ENCODE results near the gene LRIG3.

DNA sequence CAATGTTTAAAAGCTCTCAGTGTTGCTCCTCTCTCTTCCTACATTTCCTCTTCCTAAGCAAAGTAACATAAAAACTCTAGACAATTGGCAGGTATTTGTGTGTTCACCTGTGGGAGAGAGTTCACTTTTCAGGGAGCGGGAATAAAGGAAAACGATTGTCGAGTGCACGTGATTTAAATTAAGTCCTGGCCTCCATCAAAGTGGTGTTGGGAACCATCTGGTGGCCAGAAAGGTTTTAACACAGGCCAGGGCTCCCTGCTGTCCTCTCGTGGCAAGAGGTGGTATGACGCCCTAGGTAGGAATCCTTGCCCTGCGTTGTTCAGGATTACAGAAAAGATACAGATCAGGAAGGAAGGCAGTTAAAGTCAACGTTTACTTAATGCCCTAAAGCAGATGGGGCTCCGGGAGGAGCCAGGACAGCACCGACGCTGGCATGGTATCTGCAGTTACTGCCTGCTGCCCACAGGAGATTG, 36.1 kb upstream of the ATP23 start:
- PRO-cap, 8 experiments = no peak in any of the 8 experiments

DNA sequence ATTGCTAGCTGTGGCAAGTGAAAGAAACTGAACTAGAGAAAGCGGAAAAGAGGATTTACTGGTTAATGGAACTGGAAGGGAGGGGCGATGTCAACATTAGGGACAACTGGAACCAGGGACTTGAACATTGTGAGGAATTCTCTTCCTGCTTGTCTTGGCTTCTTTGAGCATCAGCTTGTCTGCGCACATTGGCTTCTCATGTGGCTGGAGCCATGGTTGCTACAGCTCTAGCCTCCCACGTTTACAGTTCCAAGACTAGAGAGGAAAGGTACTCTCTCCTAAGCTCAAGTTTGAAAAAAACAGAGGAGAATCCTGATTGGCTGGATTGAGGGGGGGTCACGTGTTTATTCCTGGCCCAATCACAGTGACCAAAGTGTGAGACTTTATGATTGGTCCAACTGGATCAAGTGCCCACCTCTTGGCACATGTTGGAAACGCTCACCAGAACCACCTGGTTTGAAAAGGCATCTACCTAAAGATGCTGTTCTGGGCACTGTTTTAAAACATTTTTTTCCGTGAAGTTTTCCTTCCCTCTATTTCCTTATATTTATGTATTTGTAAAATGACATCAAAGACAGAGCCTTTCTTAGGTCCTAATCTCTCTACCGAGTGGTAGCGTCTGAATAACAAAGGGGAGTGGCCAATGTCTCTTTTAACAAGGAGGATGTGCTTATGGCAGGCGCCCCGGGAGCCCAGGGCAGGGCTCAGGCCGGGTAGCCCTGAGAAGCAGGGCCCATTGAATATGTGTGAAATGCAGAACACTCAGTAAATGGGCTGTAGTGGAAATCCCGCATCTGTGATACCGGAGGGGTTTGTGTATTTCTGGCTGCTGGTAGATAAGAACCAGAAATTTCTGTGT, 146.1 kb downstream of the ATP23 start:
- PRO-cap, 8 experiments = no peak in any of the 8 experiments

- PRO-cap, 8 experiments = no peak in any of the 8 experiments
Measured at GRCh38 chr12:58877377-58877900, 42.9 kb downstream of the LRIG3 start.

DNA sequence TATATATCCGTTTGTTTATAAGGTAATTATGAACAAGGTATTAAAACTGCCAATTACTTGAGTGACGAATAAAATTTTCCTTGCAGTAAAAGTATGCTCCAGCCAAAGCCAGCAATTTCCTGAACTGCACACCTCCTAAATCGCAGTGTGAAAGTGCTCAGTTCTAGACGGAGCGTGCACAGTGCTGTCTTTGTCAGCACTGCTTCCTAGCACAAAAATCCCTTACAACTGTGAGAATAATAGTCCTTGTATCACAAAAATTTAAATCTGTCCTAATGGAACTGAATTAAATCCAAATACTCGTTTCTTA, 26.3 kb downstream of the LRIG3 start:
- PRO-cap, 8 experiments = no peak in any of the 8 experiments

GRCh38 chr12:58899059-58899770, 21.1 kb downstream of the LRIG3 start:
- PRO-cap, 8 experiments = no peak in any of the 8 experiments

DNA sequence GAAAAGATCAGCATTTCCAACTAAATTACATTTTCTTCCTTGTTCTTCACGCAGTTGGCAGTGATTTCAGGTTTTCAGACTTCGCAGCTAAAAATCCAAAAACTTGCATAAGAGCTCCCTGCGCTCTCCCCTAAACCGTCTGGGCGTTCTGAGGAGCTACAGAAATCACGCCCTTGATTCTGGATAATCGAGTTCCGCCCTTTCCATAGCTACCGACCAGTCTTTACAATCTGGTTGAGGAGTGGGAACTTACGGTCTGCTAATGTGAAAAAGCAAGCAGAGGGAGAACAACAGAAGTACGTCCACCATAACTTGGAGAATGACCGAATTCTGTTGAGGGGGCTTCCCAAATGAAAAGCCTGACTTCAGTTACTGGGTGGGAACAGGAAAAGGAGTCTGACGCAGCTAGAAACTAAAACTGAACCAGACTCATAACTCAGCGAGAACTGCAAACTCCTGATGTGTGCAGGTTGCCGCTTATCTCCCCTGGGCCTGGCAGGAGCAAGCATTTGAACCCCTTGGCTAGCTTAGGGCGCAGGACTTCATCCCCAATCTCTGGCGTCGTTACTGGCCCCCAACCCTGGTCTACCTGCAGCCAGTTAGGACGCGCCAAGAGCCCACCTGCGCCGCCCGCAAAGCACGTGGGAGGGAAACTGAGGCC, 1.0 kb downstream of the LRIG3 start:
- PRO-cap, 8 experiments = no peak in any of the 8 experiments

- PRO-cap, 8 experiments = no peak in any of the 8 experiments
Measured at GRCh38 chr12:58919835-58920873, at the start of gene LRIG3. Gene LRIG3, minus strand, starts transcription at chr12:58920504.

- PRO-cap, 8 experiments = no peak in any of the 8 experiments
Measured at GRCh38 chr12:59486915-59487147, 109.0 kb upstream of the SLC16A7 start.

- PRO-cap, 8 experiments = no peak in any of the 8 experiments
Measured at GRCh38 chr12:62098109-62098579, 94.4 kb downstream of the TAFA2 start.

- PRO-cap, 8 experiments = no peak in any of the 8 experiments
Measured at GRCh38 chr12:62403886-62404756, 62.5 kb upstream of the MON2 start.

GRCh38 chr12:62533518-62534157, 67.0 kb downstream of the MON2 start:
- PRO-cap, 8 experiments = no peak in any of the 8 experiments

- PRO-cap, 8 experiments = no peak in any of the 8 experiments
Measured at GRCh38 chr12:62676525-62676976, 209.9 kb downstream of the MON2 start.

DNA sequence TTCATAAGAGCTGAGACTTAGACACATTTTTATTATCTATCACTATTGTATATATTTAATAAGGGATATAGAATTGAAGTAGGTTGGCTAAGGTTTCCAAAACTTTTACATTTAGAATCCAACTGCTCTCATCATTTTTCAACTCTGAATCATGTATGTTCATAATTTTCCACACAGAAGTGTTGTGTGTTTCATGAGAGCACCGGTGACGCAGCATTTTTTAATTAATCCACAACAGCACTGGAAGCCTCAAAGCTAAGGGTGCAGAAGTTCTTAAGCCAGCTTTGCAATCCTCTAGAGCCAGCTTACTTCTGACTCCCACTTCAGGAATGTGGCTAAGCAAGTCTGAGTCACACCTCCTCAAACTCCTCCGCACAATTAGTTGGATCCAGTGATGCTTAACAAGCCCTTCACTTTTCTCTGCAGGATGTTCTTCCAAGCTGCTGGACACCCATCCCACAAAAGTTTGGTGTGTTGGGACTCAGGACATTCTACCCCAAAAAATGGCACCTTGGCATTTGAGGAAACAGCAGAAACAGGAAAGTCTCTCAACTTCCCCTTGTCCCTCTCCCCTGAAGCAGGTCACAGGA, 210.1 kb downstream of the PPM1H start:
- PRO-cap, 8 experiments = no peak in any of the 8 experiments

- PRO-cap, 8 experiments = no peak in any of the 8 experiments
Measured at GRCh38 chr12:63150054-63150714, 817 bp downstream of the AVPR1A start.

DNA sequence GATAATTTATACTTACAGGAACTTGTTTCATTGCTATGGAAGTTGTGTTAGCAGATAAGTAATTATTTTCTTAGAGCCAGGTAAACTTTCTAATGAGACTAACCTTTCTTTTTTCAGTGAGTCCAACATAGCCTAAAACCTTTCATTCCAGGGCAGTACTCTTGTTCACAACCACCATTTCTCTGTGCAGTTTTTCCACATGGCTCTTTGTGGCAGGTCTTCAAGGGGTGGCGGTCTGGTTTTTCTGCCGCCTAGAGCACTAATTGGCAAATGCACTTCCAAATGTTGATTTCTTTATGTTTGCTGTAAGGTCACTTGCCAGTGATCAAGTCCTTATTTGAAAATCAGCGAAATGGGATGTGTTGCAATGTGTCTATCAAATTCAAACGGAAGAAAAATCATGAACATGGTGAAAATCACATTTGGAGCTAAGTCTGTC, 1.7 kb downstream of the SRGAP1 start:
- PRO-cap, 8 experiments = no peak in any of the 8 experiments

GRCh38 chr12:63861991-63863127, 17.9 kb downstream of the SRGAP1 start:
- PRO-cap, 8 experiments = no peak in any of the 8 experiments

DNA sequence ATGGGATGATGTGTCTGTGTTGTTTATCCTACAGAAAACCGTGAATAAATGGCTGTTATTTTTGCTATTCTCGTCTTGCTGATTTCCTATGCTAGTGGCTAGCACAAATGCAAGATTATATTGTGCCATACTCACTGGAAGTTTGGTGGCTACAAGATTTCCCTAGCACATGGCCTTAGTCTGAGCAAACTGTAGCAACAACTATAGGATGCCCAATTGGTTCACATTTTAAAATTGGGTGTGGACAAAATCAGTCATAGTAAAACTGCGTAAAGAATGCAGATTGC, 73.3 kb downstream of the SRGAP1 start:
- PRO-cap, 8 experiments = no peak in any of the 8 experiments

GRCh38 chr12:64889782-64890431, 65.5 kb downstream of the TBC1D30 start:
- PRO-cap, 8 experiments = no peak in any of the 8 experiments

GRCh38 chr12:65602576-65602993, 221.7 kb upstream of the HMGA2 start:
- PRO-cap, 8 experiments = no peak in any of the 8 experiments

DNA sequence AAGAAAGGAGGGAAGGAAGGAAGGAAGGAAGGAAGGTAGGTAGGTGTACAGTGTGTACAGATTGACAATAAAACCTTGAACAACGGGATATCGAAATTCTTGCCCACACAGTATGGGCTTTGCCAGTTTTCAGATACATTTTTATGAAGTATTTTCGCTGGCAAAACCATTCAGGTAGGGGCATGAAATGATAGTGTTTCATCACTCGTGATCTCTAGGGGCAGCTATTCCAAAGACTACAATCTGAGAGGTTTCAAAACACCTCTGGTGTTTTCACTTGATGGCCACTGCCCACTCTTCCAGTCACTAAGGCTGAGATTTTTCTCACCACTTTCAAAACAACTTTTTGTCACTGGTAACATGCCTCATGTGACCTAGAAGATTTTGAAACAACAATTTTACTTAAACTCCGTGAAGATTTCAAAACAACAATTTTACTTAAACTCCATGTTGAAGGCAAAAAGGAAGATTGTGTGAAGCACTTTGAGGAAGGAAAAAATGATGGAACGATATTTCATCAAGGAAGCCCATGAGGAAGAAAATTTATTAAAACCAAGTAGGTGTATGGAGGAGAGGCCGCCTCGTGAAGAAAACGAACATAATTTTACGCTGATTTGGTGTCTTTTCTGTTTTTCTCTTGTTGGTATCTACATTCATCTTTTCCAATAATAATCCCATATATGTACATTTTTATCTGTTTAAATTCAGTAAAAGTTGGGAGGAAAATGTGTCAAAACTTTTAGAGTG, 1.2 kb upstream of the IRAK3 start:
- PRO-cap, 8 experiments = peak in 6 of 8 experiments; most common plus-strand start position 466 of the sequence (in 4); most common minus-strand start position 308 of the sequence (in 6)